AG08470 (cell line): ENCODE measurements around the gene PMEPA1.

DNA sequence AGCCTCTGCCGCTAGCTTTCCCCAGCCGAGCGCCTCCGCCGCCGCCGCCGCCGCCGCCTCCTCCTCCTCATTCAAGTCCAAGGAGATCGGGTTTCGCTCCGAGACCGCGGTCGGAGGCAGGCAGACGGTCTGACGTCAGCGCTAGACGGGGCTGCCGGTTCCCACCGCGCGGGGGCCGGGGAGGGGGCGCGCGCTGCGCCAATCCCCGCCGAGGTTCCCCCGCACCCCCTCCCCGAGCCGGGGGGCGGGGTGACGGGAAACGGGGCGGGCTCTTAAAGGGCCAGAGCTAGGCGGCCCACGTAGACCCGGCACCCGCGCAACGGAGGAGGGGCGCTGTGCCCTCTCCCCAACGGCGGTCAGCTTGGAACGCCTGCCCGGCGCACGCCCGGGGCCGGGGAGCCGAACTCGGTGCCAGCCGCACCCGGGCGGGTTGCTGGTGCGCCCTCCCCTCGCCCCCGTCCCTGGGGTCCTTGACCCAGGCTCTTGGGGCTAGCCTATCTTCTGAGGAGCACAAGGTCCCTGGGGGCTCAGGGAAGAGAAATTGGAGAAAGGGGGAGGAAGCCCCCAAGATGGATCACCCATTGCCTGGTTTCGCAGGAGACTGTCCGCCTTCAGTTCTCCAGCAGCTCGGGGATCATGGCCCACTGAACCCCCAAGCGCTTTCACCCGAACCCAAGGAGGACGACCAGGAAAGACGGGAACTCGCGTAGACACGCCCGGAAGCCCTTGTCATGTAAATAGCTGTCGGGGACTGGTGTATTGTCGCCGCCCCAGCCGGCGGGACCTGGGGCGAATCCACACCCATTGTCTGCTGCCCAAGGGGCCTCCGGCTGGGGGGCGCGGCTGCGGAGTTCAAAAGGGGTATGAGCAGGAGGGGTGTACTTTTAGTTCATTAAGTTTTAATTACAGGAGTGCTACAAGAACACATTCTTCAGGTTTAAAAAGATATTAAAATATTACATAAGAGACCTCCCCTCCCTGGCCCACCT lies at the start of gene PMEPA1:
PMEPA1 (minus strand) TSS at position 134 of the 989 bp plus-strand sequence.
- RRBS = 2% methylated on average over 33 of the region's 82 CpGs

DNA sequence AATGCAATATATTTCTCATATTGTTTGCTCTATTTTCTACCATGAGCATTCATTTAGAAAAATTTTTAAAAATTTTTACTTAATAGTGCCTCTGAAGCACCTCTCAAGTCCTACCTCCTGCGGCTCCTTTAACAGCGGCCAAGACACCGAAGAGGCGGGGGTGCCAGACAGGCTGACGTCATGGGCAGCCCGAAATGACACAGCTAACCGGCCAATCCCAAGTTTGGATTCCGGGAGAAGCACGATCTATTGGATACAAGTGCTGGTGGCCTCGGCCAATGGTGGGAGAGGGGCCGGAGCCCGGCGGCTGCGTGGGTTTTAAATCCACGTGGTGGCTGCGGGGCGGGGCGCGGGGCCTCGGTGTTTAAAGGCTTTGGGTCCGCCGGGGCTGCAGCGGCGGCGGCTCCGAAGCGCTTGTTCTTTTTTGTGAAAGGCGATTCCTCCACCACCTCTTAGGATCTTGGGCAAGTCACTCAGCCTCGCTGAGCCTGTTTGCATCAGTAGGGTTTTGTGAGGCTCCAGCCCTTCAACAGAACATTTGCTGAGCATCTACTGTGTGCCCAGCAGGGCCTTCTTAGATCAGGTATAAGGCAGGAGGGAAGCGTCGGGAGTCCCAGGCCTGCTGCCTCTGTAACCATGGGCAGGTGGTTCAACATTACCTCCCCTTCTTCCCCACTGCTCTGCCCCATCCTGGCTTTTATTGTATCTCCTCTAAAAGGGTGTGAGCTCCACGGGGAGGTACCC lies 8.7 kb upstream of the PMEPA1 start:
- RRBS = 2% methylated on average over 12 of the region's 32 CpGs

DNA sequence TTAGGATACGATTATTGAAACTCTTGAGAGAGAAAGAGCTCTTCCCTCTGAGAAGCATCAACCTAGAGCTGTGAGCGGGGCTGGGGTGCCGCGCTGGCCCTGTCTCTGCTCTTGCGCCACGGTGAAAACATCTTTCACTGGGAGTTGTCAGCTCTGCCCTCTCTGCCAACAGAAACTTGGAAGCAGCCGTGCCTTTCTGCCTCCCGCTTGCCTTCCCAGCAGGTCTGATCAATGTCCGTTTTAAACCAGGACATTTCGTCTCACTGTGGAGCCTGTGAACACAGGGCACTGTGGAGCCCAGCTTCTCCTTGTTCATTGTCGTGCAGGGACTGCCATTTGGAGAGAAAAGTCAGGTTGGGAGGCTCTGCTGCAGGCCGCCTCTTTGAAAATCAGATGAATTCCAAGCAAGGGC lies 191.7 kb upstream of the C20orf85 start:
- RRBS = no CpG with 5 or more reads among the region's 12 CpGs

GRCh38 chr20:57990486-57990987 lies 160.2 kb upstream of the C20orf85 start:
- RRBS = no CpG with 5 or more reads among the region's 8 CpGs

DNA sequence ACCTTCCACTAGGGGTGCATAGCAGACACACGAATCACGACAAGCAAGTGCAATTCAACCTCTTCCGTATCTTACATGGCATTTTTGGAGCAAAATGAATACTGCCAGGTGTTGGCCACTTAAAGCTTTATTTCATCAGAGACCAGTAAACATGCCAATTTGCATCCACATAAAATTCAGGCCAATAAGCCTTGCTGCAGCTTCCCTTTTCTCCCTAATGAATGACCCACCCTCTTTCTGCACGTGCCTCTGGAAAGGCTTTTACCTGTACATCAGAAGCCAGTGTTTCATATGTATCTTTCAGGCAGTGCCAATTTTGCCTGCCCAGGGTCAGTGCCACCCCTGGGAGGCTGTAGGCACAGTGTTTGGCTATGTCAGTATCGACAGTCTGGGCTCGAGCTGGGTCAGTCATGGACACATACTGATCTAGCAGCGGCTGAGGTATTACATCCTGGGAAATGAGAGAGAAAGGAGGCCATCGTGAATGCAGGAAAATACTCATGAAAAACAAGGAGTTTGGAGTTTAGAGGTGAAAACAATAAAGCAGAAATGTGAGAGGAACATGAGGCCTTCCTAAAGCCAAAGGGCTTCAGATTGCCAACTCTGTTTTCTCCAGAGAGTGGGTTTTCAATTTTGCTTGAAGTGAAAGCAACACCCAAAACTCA lies 11.1 kb upstream of the ANKRD60 start:
- RRBS = no CpG with 5 or more reads among the region's 8 CpGs

GRCh38 chr20:58390705-58391441 lies 1.8 kb downstream of the VAPB start:
- RRBS = no CpG with 5 or more reads among the region's 8 CpGs

- RRBS = no CpG with 5 or more reads among the region's 11 CpGs
Measured at GRCh38 chr20:58447544-58448469, 58.8 kb downstream of the VAPB start.

- RRBS = 76% methylated on average over 2 of the region's 12 CpGs
Measured at GRCh38 chr20:58610960-58611594, 40.0 kb upstream of the STX16 start.

DNA sequence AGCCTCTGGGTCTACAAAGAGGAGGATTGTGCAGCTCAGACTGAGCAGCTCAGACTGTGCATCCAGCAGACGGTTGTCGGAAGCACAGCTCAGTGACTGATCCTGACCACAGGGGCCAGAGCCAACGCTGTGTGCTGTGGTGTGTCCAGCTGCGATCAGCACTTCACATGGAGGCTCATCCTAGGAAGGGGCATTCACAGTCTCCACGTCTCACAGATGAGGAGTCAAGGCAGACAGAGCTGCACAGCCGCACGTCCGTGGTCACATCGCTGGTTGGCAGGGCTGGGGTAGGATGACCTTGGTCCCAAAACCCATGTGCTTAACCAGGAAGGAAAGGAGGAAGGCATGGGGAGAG lies 28.3 kb upstream of the STX16 start:
- RRBS = no CpG with 5 or more reads among the region's 9 CpGs

- RRBS = no CpG with 5 or more reads among the region's 13 CpGs
Measured at GRCh38 chr20:58647596-58648486, 3.2 kb upstream of the STX16 start.

DNA sequence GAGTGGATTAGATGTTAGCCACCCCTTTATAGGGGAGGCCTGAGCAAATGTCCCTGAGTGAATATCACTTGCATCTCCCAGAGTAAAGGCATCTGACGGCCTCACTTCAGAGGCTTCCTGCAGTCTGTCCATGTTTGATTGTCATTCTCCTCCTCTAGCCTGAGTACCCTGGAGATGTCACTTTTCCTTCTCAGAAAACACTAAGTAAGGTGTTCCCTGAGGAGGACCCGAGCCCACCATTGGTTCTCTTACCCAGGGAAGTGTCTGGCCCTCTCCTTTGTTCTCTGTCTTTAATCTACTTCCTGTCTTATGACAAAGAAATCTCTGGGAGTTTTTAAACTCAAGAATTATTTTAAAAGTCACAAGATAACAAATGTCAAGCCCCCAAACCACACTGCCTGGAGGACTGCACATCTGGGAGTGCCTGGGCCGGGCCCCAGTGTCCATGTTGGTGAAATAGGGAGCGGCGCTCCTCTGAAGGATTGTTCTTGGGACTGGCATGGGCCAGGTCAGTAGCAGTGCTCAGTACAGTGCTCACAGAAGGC lies 10.8 kb downstream of the STX16 start:
- RRBS = no CpG with 5 or more reads among the region's 5 CpGs

DNA sequence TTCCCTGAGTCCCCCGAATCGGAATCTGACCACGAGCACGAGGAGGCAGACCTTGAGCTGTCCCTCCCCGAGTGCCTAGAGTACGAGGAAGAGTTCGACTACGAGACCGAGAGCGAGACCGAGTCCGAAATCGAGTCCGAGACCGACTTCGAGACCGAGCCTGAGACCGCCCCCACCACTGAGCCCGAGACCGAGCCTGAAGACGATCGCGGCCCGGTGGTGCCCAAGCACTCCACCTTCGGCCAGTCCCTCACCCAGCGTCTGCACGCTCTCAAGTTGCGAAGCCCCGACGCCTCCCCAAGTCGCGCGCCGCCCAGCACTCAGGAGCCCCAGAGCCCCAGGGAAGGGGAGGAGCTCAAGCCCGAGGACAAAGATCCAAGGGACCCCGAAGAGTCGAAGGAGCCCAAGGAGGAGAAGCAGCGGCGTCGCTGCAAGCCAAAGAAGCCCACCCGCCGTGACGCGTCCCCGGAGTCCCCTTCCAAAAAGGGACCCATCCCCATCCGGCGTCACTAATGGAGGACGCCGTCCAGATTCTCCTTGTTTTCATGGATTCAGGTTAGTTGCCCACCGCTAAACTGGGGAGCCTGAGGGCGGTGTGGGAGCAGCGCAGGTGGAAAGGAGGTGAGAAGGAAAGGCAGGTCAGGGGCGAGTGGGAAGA lies 50.8 kb upstream of the GNAS start:
- RRBS = no CpG with 5 or more reads among the region's 53 CpGs

DNA sequence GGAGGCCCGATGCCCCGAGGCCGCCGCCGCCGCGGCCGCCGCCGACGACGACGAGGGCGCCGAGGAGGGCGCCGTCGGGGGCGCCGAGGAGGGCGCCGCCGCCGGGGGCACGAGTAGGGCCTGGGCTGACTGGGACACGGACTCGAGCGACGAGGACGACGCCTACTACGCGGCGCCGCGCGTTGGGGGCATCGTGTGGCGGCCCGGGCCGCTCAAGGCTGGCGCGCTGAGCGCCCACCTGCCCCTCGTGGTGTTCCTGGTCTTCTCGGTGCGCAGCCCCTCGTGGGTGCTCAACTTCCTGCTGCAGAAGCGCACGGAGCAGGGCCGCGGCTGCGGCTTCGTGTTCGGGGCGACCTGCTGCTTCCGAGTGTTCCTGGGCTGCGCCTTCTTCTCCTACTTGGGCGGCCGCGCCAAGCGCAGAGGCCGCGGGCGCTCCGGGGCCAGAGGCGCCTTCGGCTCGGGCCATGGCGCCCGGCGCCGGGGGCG lies 944 bp upstream of the GNAS start:
- RRBS = 5% methylated on average over 16 of the region's 74 CpGs

DNA sequence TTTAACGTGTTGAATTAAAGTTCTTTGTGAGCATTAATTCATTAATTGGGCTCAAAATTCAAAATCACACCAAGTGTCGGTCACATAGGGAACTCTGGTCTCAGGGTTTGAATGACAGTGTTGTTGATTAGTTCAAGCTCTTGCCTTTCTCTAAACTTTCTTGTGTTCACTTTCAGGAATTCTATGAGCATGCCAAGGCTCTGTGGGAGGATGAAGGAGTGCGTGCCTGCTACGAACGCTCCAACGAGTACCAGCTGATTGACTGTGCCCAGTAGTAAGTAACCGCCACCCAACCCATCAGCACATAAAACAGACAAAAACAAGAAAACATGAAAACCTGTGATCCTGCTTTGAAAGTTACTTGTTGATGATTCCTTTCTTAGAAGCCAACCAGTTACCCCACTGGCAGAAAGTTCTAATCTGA lies 14.0 kb downstream of the GNAS start:
- RRBS = no CpG with 5 or more reads among the region's 7 CpGs

GRCh38 chr20:58981846-58982523 lies 929 bp downstream of the NELFCD start:
- RRBS = no CpG with 5 or more reads among the region's 15 CpGs

GRCh38 chr20:58982524-58983264 lies 1.6 kb downstream of the NELFCD start:
- RRBS = no CpG with 5 or more reads among the region's 13 CpGs

DNA sequence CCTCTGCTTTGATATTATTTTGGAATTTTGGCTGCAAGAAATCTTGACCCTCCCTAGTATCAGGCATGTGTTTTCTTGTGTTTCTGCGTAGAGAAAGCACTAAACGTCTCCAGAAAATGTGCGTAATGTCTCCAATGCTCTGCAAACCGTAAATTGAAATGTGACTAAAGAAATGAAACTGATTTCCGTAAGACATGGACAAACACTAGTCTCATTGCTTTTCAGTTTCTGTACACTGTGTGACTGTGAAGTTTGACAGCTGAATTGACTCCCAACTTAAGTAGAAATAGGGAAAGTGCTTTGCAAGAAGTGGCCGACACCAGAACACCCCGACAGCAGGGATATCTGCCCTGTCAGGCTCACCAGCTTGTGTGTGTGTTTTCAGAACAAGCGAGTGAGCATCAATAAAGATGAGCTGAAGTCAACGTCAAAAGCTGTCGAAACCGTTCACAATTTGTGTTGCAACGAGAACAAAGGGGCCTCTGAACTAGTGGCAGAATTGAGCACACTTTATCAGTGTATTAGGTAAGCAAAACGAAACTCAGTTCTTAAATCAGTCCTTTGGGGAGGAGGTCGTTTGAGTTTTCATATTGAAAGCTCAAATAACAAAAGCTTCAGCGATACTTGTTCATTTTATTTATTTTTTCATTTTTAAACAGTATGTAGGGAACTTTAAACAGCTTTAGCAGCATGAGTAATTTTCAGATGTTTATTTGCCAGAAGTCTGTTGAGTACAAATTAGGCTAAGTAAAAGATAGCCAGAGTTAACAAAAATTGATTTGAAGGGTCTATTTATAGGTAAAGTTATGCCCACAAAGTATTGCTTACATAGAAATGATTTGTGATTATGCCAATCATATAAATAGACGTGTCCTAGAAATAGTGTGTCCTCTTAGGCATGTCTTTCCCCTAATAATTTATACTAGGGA lies 10.7 kb downstream of the NELFCD start:
- RRBS = no CpG with 5 or more reads among the region's 16 CpGs

- RRBS = no CpG with 5 or more reads among the region's 5 CpGs
Measured at GRCh38 chr20:58992440-58992961, 11.4 kb downstream of the NELFCD start.

- RRBS = no CpG with 5 or more reads among the region's 5 CpGs
Measured at GRCh38 chr20:59121883-59122508, 41.6 kb upstream of the ZNF831 start.

- RRBS = no CpG with 5 or more reads among the region's 17 CpGs
Measured at GRCh38 chr20:59159272-59160103, 4.1 kb upstream of the ZNF831 start.